GM12892 (cell line): ENCODE results near the gene SHLD3.

DNA sequence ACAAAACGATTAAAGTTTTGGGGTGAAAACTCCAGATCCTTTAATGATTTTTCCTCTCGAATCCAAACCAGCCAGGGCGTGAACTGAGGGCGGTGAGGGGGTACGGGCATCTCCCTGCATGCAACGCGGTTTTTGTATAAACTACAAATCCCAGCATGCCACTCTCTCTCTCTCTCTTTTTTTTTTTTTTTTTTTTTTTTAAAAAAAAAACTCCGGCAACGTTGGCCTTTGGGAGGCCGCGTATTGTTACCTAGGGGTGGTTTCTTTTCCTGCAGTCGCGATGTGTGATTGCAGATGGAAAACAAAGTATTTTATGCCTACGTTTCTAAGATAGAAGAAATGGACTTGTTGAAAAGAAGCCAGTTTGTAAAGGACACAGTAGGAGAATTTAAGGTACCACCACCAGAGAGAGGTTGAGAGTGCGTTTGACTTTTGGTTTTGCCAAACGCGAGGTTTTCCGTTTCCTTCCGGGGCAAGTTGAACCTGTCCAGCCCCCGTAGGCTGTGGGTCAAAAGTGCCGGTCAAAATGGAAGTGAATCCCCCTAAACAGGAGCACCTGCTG, at the start of gene SHLD3:
Gene SHLD3, plus strand, starts transcription at position 493 of the 562 bp plus-strand sequence.
- RRBS: 0% methylated on average over 3 of the region's 21 CpGs

DNA sequence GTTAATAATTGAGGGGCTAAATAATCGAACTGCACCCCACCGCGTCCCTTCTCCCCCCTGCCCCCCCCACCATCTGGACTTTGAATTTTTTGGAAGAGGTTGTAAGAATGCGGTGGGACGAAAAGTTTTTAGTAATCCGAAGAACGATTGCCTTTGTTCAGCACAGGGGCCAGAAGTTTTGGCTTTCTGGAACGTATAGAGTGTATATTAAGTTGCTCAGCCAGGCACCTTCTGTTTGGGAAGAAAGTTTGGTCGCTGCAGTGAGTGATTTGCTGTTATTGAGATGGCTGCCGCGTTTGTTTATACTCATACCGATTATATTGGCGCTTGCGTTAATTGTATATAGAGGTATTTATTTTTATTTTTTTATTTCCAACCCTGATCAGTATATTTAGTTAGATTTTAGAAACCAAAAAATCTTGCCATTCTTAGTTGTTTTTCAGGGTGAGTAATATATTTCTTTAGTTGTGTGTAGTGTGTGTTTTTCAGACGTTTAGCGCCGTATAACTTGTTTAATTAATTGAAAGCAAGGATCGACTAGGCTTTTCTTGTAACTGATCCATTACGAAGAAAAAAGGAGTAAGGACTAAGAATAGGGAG, 663 bp downstream of the ERBIN start:
- RRBS: no CpG with 5 or more reads among the region's 19 CpGs

DNA sequence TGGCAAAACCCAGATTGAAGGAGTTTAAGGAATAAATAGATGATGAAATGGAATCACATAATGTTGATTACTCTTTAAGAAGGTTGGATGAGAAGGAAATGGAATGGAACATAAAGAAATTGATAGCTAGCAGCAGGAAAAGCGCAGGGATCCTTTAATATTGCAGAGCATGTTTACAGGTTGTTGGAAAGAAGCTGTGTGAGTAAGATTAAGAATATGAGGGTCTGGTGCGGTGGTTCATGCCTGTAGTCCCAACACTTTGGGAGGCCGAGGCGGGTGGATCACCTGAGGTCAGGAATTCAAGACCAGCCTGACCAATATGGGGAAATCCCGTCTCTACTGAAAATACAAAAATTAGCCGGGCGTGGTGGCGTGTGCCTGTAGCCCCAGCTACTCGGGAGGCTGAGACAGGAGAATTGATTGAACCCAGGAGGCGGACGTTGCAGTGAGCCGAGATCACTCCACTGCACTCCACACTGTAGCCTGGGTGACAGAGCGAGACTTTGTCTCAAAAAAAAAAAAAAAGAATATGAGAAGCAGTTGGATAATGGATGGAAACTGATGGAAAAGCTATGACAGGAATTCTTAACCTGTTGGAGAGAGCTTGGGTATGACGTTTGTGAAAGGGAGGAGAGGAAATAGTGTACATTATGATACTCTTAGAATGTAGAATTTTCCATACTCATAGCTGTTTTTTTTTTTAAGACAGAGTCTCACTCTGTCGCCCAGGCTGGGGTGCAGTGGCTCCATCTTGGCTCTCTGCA, 107.4 kb downstream of the ERBIN start:
- RRBS: no CpG with 5 or more reads among the region's 15 CpGs

DNA sequence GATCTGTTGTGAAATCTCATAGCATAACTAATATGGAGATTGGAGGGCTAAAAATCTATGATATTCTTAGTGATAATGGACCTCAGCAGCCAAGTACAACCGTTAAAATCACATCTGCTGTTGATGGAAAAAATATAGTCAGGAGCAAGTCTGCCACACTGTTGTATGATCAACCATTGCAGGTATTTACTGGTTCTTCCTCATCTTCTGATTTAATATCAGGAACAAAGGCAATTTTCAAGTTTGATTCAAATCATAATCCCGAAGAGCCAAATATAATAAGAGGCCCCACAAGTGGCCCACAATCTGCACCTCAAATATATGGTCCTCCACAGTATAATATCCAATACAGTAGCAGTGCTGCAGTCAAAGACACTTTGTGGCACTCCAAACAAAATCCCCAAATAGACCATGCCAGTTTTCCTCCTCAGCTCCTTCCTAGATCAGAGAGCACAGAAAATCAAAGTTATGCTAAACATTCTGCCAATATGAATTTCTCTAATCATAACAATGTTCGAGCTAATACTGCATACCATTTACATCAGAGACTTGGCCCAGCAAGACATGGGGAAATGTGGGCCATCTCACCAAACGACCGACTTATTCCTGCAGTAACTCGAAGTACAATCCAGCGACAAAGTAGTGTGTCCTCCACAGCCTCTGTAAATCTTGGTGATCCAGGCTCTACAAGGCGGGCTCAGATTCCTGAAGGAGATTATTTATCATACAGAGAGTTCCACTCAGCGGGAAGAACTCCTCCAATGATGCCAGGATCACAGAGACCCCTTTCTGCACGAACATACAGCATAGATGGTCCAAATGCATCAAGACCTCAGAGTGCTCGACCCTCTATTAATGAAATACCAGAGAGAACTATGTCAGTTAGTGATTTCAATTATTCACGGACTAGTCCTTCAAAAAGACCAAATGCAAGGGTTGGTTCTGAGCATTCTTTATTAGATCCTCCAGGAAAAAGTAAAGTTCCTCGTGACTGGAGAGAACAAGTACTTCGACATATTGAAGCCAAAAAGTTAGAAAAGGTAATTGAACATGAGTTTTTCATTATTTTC, 89.9 kb upstream of the SREK1 start:
- RRBS: no CpG with 5 or more reads among the region's 14 CpGs

DNA sequence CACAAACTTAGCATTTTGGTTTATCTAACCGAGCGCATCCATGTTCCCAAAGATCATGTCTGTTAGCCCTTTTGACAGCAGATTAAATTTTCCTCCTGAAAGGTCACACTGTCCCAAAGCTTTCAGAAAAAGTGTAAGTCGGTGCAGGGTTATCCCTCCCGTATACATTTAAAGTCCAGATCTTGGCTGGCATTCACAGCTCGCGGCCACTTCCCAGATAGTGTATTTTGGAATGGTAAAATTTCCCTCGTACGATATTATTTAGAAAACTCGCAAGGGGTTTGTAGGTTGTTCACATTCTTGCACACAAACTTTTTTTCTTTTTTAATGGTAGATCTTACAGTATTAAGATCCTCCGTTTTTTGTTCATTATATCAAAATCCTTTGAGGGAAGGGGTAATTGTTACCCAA, 956 bp downstream of the SREK1 start:
- RRBS: no CpG with 5 or more reads among the region's 10 CpGs

GRCh38 chr5:66958284-66959806, 237.8 kb downstream of the CD180 start:
- RRBS: 100% methylated on average over 2 of the region's 22 CpGs

DNA sequence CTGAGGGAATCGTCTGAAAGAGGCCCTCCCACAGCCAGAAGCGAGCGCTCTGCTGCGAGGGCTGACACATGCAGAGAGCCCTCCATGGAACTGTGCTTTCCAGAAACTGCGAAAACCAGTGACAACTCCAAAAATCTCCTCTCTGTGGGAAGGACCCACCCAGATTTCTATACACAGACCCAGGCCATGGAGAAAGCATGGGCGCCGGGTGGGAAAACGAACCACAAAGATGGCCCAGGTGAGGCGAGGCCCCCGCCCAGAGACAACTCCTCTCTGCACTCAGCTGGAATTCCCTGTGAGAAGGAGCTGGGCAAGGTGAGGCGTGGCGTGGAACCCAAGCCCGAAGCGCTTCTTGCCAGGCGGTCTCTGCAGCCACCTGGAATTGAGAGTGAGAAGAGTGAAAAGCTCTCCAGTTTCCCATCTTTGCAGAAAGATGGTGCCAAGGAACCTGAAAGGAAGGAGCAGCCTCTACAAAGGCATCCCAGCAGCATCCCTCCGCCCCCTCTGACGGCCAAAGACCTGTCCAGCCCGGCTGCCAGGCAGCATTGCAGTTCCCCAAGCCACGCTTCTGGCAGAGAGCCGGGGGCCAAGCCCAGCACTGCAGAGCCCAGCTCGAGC, 31.4 kb downstream of the CD180 start:
- RRBS: 86% methylated on average over 3 of the region's 21 CpGs

- RRBS: no CpG with 5 or more reads among the region's 8 CpGs
Observed at GRCh38 chr5:67232872-67233393, 36.3 kb upstream of the CD180 start.

DNA sequence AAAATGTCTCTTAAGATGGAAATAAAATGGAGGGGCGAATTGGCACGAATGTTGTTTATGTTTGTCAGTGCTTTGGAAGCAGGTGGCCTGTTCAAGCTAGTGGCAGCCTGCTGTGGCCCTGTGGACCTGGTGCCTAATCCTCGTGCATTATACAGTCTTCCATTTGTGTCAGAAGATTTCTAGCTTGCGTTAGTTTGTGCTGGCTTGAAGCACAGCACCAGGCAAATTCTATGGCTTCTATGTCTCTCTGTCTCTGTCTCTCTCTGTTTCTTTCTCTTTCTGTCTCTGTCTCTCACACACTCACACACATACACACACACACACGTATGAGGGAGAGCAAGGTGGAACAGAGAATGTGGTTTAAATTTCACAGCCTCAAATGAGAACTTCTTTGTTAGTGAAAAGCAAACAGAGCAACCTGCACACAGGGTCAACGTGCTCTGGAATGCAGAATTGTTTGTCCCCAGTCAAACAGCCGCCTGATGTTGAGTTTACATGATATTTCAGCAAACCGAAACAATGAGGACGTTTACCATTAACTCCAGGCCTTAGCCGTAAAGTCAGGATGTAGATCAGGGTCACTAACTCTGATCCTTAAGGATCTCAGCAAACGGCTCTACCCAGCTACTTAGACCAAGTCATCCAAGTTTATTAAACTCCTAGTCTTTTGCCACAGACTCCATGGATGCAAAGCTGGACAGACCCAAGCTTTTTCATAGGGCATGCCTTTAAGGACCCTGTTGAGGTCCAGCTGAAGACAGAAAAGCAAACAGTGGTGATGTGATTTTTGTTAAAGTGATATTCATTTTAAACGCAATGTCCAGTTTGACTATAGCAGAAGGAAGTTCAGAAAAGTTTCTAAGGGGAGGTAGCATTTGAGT, 39.1 kb upstream of the CD180 start:
- RRBS: no CpG with 5 or more reads among the region's 12 CpGs

DNA sequence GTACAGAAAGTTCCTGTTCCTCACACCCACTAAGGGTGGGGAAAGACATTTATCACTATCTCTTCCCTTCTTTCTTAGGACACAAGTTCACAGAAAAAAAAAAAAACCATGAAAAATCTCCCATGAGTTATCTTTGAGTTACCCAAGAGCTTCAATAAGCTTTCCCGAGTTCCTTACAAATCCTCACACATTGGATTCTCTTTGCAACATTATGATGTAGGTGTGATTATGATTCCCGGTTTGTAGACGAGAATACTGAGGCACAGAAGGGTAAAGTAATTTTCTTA, 61.0 kb upstream of the CD180 start:
- RRBS: no CpG with 5 or more reads among the region's 3 CpGs

GRCh38 chr5:67699409-67700046, 502.9 kb upstream of the CD180 start:
- RRBS: no CpG with 5 or more reads among the region's 1 CpG

DNA sequence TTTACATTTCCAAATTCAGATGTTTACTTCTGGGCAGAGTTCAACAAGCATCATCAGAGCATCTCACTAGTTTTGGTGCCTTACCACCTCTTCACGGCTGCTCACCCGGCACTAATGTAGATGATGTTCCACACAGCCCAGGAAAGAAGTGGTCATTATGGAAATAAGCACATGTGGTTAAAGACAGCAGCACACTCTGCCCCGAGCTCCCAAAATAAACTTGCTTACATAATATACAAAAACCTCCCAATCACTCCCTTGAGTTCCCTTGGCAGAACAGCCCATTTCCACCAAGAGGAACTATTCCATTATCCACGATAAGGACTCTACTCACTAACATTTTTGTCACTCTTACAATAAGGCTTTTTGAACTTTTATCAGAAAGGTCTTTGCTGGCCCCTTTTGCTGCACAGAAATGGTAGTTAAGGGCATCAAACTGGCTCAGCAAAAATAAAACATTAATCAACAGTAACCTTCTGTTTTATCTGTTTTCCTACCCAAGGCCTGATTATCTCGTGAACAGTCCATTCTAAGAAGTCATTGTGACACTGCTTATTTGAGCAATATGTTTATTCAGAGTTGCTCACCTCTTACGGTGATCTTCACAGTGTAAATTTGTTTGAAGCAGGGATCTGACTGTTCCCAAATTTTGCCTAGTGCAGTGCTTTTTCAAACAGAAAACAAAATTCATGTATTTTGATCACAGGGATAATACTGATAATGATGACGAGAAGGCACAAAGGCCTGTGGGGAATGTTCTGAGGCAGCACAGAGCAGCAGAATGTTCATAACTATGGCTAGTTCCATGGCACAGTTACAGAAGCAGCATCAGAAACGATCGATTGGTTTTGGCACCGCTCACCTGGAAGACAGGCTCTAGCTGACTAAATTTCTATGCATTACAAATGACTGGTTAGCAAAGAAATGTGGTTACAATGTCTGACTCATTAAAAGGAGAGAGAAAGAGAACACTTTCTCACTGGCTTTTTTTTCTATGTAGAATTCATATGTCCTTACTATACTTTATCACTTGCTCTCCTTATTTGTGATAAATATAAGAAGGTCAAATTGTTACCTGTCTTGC, 399.8 kb upstream of the PIK3R1 start:
- RRBS: no CpG with 5 or more reads among the region's 10 CpGs

DNA sequence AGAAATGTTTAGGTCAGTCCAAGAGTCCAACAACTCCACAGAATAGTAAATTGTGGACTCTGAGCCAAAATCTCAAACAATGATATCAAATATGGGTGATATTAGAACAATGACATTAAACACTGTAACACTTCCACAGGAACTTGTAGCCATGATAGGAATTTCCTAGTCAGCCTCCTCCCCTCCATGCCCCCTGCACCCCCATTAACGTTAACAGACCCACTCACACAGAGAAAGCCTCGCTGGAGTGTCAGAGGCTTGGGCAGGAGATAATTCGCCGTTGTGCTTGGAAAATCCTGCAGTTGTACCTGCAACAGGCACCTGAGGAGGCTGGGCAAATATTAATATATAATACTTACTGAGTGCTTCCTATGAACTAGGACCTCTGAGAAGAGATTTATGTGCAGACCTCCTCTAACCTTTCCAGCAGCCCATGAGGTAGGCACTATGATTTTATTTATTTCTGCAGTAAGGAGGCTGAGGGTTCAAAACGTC, 304.9 kb upstream of the PIK3R1 start:
- RRBS: no CpG with 5 or more reads among the region's 5 CpGs

- RRBS: no CpG with 5 or more reads among the region's 3 CpGs
Observed at GRCh38 chr5:67961295-67961872, 254.2 kb upstream of the PIK3R1 start.

- RRBS: no CpG with 5 or more reads among the region's 8 CpGs
Observed at GRCh38 chr5:68220204-68220718, 4.7 kb downstream of the PIK3R1 start.

- RRBS: no CpG with 5 or more reads among the region's 4 CpGs
Observed at GRCh38 chr5:68251321-68251743, 35.8 kb downstream of the PIK3R1 start.

GRCh38 chr5:68255486-68256174, 40.1 kb downstream of the PIK3R1 start:
- RRBS: no CpG with 5 or more reads among the region's 6 CpGs

GRCh38 chr5:68297844-68298500, 82.4 kb downstream of the PIK3R1 start:
- RRBS: no CpG with 5 or more reads among the region's 8 CpGs